ENCODE measurements around a stretch of chr10.

DNA sequence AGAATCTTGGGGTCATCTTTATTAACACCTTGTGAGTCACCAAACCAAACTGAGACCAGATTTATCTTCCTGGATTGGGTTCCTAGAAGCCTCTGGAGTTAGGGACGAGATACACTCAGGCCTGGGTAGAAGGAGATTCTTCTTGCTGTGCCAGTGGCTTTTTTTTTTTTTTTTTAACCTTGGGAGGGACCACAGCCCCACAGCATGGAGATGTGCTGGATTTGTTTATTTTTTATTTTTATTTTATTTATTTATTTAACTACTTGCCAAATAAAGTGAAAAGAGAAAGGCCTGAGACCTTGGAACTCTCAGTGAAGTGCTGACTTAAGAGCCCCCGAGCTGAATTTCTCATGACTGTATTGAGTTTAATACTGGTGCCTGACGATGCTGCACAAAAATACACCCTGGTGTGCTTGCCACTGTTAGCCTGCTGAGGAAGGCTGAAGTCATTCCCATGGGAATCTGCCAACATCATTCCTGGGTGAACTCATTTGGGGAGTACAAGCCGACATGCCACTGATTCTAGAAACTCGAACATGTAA, 27.4 kb downstream of the BAG3 start:
- PRO-cap, 3 experiments = no peak in any of the 3 experiments
- RAMPAGE, long total RNA, 4 experiments = no peak in any of the 4 experiments
- RRBS = no CpG with 5 or more reads among the region's 5 CpGs

GRCh38 chr10:119680529-119681612, 29.7 kb downstream of the BAG3 start:
- PRO-cap, 3 experiments = no peak in any of the 3 experiments
- RAMPAGE, long total RNA, 4 experiments = no peak in any of the 4 experiments
- RRBS = no CpG with 5 or more reads among the region's 20 CpGs

DNA sequence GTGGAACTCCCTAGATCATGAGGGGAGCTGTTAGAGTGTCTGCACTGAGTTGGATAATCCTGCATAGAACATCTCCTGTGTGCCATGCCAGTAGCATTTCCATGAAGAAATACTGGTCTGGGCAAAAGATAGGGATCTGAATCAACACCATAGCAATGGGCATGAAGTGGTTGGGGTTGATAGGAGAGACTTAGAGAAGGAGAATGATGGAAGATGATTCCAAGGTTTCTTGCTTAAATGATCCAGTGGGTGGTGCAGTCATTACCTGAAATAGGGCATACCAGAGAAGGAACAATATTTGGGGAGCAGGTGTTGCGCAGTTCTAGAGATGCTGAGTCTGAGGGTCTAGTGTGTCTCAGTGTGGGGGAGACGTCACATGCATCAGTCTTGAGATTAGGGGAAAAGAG, 62.0 kb downstream of the INPP5F start:
- PRO-cap, 3 experiments = no peak in any of the 3 experiments
- RAMPAGE, long total RNA, 4 experiments = no peak in any of the 4 experiments
- RRBS = no CpG with 5 or more reads among the region's 2 CpGs

GRCh38 chr10:119817873-119818893, 54.5 kb downstream of the MCMBP start:
- PRO-cap, 3 experiments = peak in 3 of 3 experiments; most common plus-strand start chr10:119818727 (in 3); most common minus-strand start chr10:119818500 (in 1)
- RAMPAGE, long total RNA, 4 experiments = start-site peak on the plus strand in 2 of 4 experiments, at chr10:119818675-119818788 at its widest, 26 to 43 reads per replicate
- RRBS = 53% methylated on average over 29 of the region's 87 CpGs

- PRO-cap, 3 experiments = no peak in any of the 3 experiments
- RAMPAGE, long total RNA, 4 experiments = no peak in any of the 4 experiments
- RRBS = no CpG with 5 or more reads among the region's 3 CpGs
Observed at GRCh38 chr10:119835414-119835677, 37.3 kb downstream of the MCMBP start.

GRCh38 chr10:119843043-119843483, 29.6 kb downstream of the MCMBP start:
- PRO-cap, 3 experiments = no peak in any of the 3 experiments
- RAMPAGE, long total RNA, 4 experiments = start-site peak on the minus strand in 1 of 4 experiments, at chr10:119843264-119843426 at its widest, 10 reads per replicate
- RRBS = no CpG with 5 or more reads among the region's 5 CpGs

DNA sequence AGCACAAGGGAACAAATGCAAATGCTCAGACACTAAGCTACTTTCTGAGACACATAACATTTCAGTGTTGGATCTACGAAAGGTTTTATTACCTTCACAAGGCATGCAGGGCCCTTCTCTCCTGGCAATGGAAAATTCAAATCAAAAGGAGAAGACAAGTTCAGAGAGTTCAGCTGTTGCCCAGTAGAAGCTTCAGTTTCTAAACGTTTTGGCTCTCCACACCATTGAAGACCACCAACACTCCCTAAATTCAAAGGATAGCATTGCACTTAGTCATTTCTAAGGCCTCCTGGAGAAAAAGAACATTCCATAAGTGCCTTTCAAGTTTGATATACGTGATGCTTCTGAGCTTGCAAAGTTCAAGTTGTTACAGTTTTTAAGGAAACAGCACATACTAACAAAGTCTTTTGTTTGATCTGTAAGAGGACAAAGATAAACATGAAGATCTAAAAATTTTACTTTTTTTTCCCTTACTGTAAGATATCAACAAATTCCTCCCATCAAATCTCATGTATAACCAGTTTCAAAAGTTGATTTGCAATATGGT, 23.2 kb downstream of the MCMBP start:
- PRO-cap, 3 experiments = no peak in any of the 3 experiments
- RAMPAGE, long total RNA, 4 experiments = start-site peak on the minus strand in 1 of 4 experiments, centred at position 331 of the sequence, 11 reads per replicate
- RRBS = no CpG with 5 or more reads among the region's 3 CpGs

DNA sequence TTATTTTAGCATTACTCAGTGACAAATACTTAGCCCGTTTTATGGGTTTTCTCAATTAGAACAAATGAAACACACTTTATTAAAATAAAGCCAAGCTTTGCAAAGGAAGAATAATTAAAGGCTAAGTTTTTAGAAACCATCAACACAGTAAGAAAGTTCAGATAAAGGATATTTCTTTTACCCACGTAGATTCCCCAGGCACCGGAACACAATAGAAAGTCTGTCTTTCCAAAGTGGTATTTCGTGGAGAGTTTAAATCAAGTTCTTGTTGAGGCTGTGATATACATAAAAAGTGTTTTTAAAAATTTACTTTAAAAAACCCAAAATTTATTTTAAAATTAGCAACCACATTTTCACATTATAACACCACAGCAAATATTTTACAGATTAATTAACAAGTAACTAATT, 15.5 kb downstream of the MCMBP start:
- PRO-cap, 3 experiments = no peak in any of the 3 experiments
- RAMPAGE, long total RNA, 4 experiments = no peak in any of the 4 experiments
- RRBS = no CpG with 5 or more reads among the region's 4 CpGs

- PRO-cap, 3 experiments = no peak in any of the 3 experiments
- RAMPAGE, long total RNA, 4 experiments = start-site peak on the minus strand in 1 of 4 experiments, at chr10:119858960-119859170 at its widest, 6 reads per replicate
- RRBS = no CpG with 5 or more reads among the region's 3 CpGs
Observed at GRCh38 chr10:119858802-119859216, 13.8 kb downstream of the MCMBP start.

GRCh38 chr10:121283137-121283442, 315.2 kb downstream of the FGFR2 start:
- PRO-cap, 3 experiments = no peak in any of the 3 experiments
- RAMPAGE, long total RNA, 4 experiments = no peak in any of the 4 experiments
- RRBS = no CpG with 5 or more reads among the region's 5 CpGs

- PRO-cap, 3 experiments = no peak in any of the 3 experiments
- RAMPAGE, long total RNA, 4 experiments = no peak in any of the 4 experiments
- RRBS = no CpG with 5 or more reads among the region's 11 CpGs
Observed at GRCh38 chr10:121532376-121532889, 65.8 kb downstream of the FGFR2 start.

GRCh38 chr10:121594523-121595030, 3.7 kb downstream of the FGFR2 start:
- PRO-cap, 3 experiments = no peak in any of the 3 experiments
- RAMPAGE, long total RNA, 4 experiments = no peak in any of the 4 experiments
- RRBS = no CpG with 5 or more reads among the region's 5 CpGs

DNA sequence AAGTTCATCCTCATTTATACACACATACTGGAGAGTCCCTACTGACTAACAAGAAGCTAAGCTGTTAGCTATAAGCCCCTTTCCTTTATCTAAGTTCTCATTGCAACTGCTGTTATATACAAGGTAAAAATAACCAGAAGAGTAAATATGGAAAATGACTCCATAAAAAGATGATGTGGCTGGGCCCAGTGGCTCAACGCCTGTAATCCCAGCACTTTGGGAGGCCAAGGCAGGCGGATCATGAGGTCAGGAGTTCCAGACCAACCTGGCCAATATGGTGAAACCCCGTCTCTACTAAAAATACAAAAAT, 10.0 kb downstream of the ATE1 start:
- PRO-cap, 3 experiments = no peak in any of the 3 experiments
- RAMPAGE, long total RNA, 4 experiments = no peak in any of the 4 experiments
- RRBS = no CpG with 5 or more reads among the region's 3 CpGs

GRCh38 chr10:121928860-121929084, 941 bp upstream of the ATE1 start:
- PRO-cap, 3 experiments = peak in 1 of 3 experiments; most common plus-strand start chr10:121928985 (in 1)
- RAMPAGE, long total RNA, 4 experiments = no peak in any of the 4 experiments
- RRBS = no CpG with 5 or more reads among the region's 2 CpGs

DNA sequence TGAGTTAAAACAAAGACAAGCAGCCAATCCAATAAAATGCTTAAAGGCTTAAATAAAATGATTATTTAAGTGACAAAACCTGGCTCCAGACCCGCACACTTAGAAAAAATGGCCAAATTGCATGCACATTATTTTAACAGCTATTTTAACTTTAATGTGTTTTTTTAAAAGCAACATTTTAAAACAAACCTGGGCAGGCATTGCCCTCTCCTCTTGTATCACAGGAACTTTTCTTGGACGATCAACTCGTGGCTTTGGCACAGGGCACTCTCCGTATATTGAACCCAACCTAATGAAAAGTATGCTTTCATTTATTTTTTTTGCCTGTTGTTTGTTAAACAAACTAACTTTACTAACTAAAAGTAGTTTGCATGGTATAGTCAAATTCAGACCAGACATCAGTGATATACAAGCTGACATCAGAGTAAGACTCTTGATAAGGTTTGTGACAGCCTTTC, 9.9 kb downstream of the NSMCE4A start:
- PRO-cap, 3 experiments = no peak in any of the 3 experiments
- RAMPAGE, long total RNA, 4 experiments = start-site peak on the minus strand in 1 of 4 experiments, centred at position 151 of the sequence, 5 reads per replicate
- RRBS = no CpG with 5 or more reads among the region's 4 CpGs

- PRO-cap, 3 experiments = no peak in any of the 3 experiments
- RAMPAGE, long total RNA, 4 experiments = no peak in any of the 4 experiments
- RRBS = no CpG with 5 or more reads among the region's 25 CpGs
Observed at GRCh38 chr10:122021219-122022243, 32.6 kb downstream of the TACC2 start.

DNA sequence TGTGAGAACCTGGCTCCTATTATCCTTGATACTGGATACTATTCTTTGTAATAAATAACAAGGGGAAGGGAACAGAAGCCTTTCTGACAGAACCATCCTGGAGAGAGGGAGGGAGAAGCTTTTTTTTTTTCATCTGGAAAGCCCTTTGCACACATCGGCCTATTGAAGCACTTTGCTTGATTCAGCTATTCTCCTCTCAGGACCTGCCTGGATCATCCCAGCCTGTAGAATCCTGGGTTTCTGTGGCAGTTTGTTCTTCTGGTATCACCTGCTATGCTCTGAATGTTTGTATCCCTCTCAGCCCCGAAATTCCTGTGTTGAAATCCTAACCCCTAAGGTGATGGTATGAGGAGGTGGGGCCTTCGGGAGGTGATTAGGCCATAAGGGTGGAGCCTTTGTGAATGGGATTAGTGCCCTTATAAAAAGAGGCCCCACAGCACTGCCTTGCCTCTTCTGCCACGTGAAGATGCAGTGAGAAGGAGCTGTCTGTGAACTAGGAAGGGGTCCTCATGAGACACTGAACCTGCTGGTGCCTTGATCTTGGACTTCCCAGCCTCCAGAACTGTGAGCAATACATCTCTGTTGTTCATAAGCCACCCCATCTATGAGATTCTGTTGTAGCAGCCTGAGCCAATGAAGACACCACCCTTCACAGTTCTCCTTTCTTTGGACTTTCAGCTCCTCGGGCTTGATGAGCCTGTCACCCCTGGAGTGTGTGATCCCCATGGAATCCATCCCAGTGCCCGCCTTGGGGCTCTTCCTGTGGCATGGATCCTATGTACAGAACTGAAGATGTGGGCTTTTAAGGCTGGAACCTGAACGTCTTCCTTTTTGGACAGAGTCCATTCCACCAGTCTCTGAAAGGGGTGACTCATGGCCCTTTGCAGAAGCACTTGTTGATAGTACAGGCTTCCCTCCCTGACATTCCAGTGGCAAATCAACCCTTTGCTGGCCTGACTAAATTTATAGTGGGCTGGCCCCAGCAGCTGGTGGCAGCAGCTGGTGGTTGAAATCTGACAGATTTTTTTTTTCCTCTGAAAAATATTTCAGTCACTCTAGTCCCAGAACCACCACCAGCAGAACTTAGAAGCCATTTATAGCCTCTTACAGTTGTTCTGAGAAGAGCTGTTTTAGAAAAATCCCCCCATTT, 138.0 kb downstream of the TACC2 start:
- PRO-cap, 3 experiments = peak in 1 of 3 experiments; most common plus-strand start position 921 of the sequence (in 1); most common minus-strand start position 788 of the sequence (in 1)
- RAMPAGE, long total RNA, 4 experiments = no peak in any of the 4 experiments
- RRBS = no CpG with 5 or more reads among the region's 7 CpGs

DNA sequence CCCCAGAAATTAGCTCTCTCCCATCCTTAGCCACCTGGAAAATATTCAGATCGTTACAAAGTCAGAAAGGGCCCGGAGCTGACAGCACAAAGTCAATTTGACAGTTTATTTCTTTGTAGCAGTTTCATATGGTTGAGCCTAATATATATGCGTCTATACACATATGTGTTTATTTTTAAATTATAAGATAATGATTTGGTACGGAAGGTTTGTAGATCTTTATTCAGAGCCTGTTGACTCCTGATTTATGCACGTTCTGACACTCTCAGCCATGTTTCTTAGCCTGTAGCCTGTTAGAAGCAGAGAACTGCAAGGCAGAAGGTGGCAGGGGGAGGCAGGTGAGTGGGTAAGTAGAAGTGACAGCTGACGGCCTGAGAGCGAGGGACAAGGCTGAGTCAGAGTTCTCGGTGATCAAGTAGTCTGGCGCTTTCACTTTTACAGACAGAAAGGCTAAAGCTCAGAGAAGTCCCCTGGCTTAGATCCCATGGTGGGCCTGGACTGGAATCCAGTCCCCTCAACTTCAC, 138.8 kb downstream of the TACC2 start:
- PRO-cap, 3 experiments = peak in 2 of 3 experiments; most common plus-strand start position 444 of the sequence (in 2); most common minus-strand start position 419 of the sequence (in 1)
- RAMPAGE, long total RNA, 4 experiments = no peak in any of the 4 experiments
- RRBS = no CpG with 5 or more reads among the region's 9 CpGs

GRCh38 chr10:122128444-122128720, 139.4 kb downstream of the TACC2 start:
- PRO-cap, 3 experiments = peak in 2 of 3 experiments; most common plus-strand start chr10:122128585 (in 1); most common minus-strand start chr10:122128537 (in 1)
- RAMPAGE, long total RNA, 4 experiments = no peak in any of the 4 experiments
- RRBS = no CpG with 5 or more reads among the region's 4 CpGs

GRCh38 chr10:122139232-122139766, 131.8 kb upstream of the BTBD16 start:
- PRO-cap, 3 experiments = no peak in any of the 3 experiments
- RAMPAGE, long total RNA, 4 experiments = no peak in any of the 4 experiments
- RRBS = no CpG with 5 or more reads among the region's 14 CpGs

Data from adrenal gland (tissue), 7 donors.